Mesothelial cell of epicardium (in vitro differentiated cells): Measurements from ENCODE around the gene SEBOX.

DNA sequence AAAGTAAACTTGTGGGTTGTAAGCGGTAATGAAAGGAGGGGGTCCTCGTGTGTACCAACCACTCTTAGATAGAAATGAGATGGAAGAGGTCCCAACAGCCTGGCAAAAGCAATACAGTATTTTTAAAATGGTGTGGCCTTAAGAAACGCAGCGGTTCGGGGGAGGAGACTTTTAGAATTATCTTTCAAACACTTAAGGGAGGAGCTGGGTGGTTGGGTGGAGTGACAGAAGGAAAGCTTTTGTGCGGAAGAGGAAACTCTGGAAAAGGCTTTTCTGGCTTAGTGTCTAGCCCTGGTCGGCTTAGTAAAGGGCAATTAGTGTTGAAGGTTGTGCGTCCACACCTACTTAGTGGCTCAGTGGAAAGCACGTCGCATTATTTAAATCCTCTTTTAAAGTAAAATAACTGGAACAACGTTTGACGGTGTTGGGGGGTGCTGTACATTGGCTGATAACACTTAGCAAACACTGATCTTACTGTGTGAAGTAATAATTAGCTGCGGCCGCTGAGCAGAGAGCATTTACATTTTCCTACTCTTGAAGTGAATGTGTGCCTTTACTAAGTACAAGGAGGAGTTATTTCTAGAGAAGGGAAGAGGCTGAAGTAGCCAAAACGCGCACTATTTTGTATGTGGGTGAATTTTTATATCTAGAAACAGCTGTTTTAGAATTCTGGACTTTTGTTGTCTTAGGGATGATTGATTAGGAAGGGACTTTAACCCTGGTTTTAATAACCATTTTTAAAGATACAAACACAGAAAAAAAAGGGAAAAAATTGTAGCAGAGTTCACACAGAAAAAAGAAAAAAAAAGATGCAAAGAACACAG is 1.1 kb downstream of the WSB1 start:
- PRO-cap, result bidirectional peak, plus-strand start at position 61 of the sequence, minus-strand start outside the sequence; unidirectional peak, minus-strand start at position 115 of the sequence

DNA sequence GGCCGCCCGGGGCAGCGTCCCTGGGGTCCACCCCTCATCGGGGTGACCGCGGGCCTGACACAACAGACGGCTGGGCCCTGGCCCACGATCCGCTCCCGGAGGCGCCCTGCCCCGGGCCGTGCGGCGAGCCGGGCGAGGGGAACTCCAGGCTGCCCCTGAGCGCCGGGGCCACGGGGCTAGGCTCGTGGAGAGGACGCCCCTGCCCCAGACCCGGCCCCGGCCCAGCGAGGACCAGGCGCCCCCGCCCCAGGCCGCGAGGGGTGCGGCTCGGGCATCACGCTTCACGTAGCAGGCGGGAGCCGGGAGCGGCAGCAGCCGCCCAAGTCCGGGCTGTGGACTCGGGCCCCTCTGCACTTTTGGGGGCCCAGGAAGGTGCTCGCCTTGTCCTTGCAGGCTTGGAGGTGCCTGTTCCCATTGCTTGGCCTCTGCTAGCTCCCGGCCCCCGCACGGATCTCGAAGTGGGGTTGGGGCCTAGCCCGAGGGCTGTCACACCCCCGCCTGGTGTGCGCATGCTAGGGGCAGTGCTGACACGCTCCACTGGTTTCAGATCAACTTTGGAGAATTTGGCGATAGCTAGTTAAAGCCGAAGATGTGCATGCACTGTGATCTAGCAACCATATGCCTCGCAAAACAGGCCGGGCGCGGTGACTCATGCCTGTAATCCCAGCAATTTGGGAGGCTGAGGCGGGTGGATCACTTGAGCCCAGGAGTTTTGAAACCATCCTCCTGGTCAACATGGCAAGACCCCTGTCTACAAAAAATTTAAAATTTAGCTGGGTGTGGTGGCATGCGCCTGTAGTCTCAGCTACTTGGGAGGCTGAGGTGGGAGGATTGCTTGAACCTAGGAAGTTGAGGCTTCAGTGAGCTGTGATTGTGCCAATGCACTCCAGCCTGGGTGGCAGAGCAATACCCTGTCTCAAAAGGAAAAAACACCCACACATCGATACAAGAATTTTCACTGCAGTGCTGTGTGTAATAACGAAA is 55.7 kb downstream of the WSB1 start:
- PRO-cap, result no peak

- PRO-cap, result no peak
Measured at GRCh38 chr17:27457663-27458193, 1.5 kb downstream of the KSR1 start.

DNA sequence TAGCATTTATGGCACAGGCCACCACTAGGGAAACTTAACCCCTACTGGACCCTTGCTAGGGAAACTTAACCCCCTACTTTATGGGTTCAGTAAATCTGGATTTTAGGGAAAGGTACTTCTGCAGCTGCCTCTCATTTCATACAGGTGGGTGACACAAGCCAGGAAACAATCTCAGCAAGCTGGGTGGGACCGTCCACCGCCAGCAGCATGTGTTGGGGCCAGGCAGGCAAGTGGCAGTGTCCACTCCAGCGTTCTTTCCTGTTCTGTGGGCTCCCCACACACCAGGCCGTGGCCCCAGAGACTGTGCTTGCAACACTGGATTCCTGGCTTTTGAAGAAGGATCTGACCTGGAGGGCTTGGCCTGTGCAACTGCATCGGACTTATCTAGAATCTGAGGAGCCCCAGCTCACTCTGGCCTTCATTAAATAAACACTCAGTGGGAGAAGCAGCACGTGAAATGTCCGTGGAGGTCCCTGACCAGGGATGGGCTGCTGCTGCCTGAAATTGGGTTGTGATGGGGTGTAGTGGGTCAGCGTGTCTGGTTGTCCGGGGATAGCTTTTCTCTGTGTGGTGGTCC is 3.1 kb downstream of the KSR1 start:
- PRO-cap, result no peak

DNA sequence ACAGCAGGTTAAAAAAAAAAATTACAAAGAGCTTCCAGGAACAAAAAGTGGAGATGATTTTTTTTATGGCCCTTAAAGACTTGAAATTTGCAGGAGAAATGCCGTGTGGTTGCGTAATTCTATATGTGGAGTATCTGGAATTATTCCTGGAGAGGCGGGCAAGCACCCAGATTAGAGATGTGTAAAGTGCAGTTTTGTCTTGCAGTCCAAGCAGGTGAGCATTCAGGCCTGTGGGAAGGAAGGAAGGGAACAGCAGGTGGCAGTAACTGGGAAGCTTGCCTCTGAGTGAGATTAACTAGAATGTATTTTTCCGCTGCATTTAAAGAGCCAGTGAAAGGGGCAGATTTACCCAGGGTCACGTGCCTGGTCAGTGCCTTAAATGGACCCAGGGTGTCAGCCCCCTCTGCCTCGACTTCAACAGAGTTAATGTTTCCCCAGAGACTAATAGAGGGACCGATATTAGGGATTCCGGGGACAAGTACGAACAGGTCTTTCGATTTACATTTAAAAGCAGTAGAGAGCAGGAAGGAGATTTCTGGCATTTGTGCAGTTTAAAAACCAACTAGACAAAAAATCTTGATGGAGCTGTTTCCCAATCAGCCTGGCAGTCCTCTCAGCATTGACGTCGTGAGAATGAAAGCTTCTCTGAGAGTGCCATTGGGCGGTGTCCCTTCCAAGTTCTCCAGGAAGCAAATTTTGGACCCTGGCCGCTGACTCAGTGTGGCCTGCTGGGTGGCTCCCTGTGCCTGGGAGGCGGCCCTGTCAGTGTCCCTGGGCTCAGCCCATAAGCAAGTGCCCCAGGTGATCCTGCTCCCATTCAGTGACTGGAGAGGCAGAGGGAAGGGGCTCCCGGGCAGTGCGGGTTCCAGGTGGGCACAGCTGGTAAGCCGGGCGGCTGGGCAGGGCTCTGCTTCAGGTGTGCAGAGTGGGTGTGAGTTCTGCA is 38.2 kb downstream of the KSR1 start:
- PRO-cap, result no peak

GRCh38 chr17:27495489-27495838 is 39.2 kb downstream of the KSR1 start:
- PRO-cap, result no peak

- PRO-cap, result no peak
Measured at GRCh38 chr17:27560460-27560974, 70.5 kb upstream of the LGALS9 start.

DNA sequence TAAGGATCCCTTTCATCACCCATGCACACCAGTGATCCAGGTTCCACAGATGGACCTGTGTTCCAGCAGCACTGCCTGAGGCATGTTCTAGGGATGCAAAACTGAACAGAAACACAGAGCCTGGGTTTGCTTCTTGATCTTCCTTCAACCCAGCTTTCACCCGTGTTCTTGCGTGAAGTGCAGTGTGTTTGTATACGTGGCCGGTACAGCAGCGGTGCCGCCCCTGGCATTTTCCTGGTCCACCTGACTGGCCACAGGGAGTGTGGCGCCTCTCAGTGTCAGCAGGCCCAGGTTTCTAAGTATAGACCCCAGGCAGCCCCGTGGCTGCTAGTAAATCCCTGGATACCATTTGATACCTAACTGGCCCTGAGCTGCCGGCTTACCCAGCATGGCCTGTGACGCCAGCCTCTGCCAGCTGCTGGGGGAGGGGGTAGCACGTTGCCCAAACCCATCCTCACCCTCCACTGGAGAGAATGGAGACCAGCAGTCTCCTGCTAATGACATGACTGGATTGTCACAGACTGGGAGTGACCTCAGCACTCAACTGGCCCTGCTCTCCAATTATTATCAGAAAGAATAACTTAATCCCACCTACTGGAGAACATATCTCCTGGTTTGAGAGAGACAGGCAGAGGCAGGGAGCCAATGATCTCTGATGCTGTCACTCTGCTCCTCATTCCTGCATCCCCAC is 59.2 kb upstream of the LGALS9 start:
- PRO-cap, result no peak

GRCh38 chr17:27811872-27812155 is 11.5 kb upstream of the NOS2 start:
- PRO-cap, result no peak

- PRO-cap, result no peak
Measured at GRCh38 chr17:27812156-27812541, 11.8 kb upstream of the NOS2 start.

- PRO-cap, result no peak
Measured at GRCh38 chr17:27919164-27919500, 26.0 kb upstream of the LYRM9 start.

DNA sequence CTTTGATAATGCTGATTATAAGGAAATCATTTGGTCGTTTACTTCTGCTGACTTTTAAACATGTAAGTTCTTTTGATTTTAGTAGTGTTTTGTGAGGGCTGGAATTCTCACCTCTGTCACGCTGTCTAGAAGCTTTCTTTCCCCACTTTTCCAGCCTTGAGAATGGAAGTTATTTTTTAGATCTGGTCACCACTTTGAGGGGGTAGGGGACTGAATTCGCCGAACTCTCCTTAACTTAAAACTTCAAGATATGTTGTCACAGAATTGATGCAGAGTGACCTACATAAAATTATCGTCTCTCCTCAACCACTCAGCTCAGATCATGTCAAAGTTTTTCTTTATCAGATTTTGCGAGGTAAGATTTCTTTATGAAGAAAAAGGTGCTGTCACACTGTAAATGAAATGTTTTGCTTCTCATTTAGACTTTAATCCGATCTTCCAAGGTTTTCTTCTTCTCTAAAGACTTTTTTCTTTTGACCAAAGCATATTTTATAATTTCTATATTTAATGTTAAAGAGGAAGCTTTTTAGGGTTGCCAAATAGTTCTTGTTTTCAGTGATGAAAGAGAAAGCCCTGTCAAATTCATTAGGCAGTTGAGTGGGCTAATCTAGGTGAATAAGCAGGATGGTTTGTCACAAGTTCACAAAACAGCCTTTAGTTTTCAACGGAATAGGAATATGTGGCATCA is 118.6 kb downstream of the NLK start:
- PRO-cap, result no peak

DNA sequence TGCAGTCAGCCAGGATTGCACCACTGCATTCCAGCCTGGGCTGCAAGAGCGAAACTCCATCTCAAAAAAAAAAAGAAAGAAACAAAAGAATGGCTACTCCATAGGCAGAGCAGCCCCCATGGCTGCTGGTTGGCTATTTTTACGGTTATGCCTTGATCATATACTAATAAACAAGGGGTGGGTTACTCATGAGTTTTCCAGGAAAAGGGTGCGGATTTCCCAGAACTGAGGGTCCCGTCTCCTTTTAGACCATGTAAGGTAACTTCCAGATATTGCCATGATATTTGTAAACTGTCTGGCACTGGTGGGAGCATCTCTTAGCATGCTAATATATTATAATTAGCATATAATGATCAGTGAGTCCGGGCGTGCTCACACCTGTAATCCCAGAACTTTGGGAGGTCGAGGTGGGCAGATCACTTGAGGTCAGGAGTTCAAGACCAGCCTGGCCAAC is 76.1 kb upstream of the TMEM97 start:
- PRO-cap, result no peak

DNA sequence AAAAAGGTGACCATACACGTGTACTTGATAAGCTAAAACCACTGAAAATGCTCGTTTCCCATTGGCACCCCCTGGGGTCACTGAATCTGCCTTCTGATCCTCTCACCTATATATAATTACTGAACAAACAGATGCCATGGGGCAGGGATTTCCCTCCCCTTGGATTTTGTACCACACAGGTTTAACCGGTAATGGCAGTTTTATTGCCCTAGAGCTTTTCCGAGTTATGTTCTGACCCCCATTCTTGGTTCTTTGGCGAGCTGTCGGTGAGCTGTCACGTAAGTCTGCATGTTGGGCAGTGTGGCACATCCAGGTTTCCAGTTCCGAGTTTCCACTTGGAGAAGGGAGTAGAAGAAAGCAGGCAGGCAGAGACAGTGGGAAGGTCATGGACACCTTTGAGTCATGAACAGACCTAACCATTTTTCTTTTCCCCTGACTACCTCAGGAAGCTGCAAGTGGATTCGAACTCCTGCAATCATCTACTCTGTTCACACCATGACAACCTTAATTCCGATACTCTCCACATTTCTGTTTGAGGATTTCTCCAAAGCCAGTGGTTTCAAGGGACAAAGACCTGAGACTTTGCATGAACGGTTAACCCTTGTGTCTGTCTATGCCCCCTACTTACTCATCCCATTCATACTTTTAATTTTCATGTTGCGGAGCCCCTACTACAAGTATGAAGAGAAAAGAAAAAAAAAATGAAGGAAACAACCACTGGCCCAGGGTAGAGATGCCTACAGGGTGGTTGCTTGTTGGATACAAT is 7.3 kb downstream of the TMEM97 start:
- PRO-cap, result no peak

DNA sequence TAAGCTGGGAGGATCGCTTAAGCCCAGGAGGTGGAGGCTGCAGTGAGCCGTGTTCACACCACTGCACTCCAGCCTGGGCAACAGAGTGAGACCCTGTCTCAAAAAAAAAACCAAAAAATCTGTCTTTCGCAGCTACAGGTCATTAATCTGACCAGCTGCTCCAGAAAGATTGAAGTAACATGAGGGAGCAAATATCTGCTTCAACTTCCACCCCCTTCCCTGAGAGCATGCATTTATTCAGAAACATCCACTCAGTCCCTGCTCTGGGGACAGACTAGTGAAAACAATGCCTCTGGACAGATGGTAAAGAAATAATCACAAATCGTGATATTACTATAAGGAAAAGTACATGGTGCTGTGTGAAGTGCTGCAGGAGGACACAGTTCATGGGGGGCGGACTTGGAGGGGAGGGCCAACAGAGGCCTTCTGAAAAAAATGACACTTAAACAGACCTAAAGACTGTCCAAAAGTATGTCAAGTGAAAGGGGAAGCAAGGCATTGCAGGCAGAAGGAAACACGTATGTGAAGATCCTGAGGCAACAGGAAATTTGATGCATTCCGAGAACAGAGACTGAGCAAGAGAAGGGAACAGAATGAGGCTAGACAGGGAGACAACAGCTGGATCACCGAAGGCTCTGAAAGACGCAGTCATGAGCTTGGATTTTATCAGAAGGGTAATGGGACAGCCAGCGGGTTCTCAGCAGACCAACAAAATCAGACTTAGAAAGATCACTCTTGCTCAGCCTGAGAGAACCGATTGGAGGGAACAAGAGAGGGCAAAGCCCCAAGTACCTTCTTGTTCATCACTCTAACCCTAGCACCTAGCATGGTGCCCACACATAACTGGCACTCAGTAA is 1.2 kb downstream of the IFT20 start:
- PRO-cap, result no peak

- PRO-cap, result no peak
Measured at GRCh38 chr17:28334688-28335264, 496 bp downstream of the IFT20 start.

- PRO-cap, result no peak
Measured at GRCh38 chr17:28364914-28365491, at the start of gene SEBOX. Gene SEBOX (minus strand): TSS chr17:28365199.

DNA sequence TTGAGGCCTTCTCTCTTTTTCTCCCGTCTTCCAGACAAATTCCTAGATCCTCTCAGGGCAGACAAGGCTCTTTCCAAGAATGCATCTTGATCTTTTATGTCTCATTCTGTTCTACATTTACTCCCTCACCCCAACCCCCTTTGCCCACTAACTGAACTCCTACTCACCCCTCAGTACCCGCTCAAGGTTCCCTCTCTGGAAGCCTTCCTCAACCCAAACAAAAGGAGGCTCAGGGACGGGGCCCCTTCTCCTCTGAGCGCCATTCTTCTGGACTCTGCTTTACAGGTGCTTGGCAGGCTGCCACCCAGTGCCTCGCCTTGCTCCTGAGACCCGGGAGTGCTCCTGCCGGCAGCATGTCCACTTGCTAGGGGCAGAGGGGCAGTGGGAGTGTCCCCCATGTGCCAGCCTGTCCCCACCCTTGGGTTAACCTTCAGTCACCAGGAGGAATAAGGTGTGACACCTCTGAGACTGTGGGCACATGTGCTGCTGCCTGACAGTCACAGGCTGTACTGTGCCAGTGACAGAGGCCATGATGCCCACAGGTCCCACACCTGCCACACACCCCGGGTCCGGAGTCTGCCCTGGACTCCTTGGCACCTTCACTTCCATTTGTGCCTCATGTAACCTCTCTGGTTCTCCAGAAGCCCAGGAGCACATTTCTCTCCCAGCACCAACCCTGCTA is 9.3 kb downstream of the SLC13A2 start:
- PRO-cap, result no peak

GRCh38 chr17:28532887-28533752 is 19.3 kb downstream of the UNC119 start:
- PRO-cap, result no peak

- PRO-cap, result no peak
Measured at GRCh38 chr17:28612212-28612597, 1.8 kb downstream of the RSKR start.